Placental pericyte (primary cell): ENCODE results near the gene GBA2.

GRCh38 chr9:35730105-35731232 is 1.5 kb downstream of the TLN1 start:
- CAGE, long polyA plus RNA = no peak

DNA sequence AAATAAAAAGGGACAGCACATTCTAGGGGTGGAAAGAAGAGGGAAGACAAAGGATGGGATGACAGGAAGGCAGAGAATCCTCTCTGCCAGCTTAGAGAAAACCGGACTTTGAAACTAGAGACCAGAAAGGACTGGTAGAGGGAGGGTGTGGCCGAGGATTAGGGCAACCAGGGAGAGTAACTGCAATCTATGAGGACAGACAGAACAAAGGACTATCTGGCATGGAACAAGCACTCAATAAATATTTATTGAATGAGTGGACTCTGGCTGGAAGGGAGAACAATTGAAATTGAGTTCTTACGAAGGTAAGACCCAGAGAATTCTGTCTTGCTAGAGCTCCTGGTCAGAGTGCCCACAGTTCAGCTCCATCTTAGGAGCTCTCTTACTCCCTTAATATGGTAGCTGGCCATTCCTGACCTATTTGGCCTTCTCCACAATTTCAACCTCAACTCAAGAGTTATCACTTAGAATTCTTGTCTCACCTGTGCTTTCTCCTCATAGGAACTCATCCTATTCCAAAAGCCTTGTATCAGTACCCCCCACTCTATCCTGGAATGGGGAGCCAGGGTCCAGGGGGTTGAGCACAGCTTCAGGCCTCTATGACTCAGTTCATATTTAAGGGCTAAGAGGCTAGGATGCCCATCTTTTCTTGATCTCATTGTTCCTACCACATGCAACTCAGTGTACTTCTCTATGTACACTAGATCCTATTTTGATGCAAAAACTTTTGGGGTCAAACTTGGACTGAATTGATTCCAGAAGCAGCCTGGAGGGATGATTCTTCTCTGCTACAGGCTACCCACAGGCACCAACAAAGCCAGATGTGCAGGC is 2.2 kb downstream of the GBA2 start:
- CAGE, long polyA plus RNA = no peak

DNA sequence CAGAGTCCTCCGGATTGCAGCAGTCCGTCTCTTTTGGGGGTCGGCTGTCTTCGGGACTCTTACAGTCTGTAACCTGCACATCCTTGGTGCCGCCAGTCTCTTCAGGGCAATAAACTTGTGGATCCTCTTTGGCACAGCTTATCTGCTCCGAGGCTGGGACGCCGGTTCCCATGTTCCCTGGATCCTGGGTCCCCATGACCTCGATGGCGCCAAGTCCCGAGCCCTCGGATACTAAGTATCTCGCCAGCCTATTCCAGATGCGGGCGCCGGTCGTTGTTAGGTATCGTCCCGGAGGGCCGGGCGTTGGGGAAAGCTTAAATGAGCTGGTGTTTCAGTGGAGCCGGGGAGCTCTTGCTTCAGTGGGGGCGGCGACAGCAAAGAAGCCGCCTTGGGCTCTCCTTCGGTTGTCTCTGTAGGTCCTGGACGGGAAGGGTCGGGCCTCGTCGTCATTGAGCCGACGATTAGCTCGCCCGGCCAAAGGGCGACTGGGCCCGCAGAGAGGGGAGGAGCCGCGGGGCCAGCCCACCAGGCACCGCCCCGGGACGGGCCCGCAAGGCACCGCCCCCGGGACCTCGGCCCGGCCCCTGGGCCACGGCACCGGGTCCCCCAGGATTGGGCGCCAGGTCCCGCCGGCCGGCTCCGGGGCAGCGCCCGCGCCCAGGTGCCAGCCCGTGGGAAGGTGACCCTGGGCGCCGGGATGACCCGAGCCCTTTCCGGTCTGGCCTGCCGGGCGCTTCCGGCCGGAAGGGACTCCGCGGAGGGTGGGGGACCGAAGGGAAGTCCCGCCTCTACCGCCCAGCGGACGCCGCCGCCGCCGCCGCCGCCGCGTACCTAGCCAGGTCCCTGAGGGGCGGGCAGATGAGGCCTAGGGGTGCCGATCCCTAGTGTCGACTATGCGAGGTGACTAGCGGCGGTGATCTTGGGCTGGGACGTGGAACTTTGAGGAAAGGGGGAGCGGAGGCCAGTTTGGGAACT is at the start of gene GBA2:
Gene GBA2 (minus strand): TSS at position 720 of the 975 bp plus-strand sequence.
- CAGE, long polyA plus RNA = no peak

- CAGE, long polyA plus RNA = no peak
These were observed 8.4 kb downstream of the NPR2 start for GRCh38 chr9:35799527-35800367.

DNA sequence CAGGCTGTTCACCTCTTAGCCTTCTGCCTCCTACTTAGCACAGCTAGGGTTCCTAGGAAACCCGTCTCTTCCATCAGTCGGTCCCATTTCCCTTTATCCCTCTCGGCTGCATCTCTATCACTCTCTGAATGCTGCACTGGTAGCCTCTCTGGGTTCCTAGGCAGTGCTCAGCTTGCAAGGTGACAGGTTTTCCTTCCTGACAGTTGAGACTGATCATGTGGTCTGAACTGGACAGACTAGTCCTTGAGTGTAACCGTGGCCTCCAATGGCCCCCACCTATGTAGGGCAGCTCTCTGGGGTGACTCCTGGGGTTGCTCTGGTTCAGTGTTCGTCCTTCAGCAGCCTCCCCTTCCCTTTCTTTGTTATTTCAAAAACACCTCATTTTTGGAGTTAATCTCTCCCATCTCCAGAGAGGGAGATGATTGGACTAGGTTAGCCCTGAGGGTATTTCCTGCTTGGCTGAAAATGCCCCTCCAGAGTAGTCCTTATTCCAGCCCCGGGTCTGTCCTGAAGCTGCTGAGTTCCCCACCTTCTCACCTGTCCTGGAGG is 3.8 kb downstream of the TMEM8B start:
- CAGE, long polyA plus RNA = no peak

- CAGE, long polyA plus RNA = no peak
These were observed 6.7 kb downstream of the TMEM8B start for GRCh38 chr9:35835740-35836080.

DNA sequence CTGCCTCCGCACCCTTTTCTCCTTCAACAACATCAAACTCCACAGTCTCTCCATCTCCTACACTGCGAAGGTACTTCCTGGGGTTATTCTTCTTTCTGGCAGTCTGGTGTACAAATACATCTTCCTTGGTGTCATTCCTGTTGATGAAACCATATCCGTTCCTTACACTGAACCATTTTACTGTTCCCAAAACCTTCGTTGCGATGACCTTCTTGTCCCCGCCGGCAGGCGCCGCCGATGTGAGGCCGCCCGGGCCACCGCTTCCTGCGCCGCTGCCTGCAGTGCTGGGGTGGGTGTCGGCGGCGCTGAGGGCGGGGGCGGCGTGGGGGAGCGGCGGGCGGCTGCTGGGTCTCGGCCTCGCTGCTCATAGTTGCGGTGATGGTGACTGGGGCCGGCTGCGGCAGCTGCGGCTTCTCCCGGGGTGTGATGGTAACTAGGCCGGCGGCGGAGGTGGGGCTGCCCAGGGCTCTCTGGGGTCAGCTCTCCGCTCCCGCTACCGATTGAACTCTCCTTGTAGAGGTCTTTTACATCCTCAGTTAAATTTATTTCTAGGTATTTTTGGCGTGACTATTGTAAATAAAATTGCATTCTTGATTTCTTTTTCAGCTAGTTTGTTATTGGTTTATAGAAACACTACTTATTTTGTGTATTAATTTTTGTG is 14.1 kb upstream of the OR2S2 start:
- CAGE, long polyA plus RNA = no peak

- CAGE, long polyA plus RNA = no peak
These were observed 45.5 kb upstream of the GLIPR2 start for GRCh38 chr9:36090918-36091449.

DNA sequence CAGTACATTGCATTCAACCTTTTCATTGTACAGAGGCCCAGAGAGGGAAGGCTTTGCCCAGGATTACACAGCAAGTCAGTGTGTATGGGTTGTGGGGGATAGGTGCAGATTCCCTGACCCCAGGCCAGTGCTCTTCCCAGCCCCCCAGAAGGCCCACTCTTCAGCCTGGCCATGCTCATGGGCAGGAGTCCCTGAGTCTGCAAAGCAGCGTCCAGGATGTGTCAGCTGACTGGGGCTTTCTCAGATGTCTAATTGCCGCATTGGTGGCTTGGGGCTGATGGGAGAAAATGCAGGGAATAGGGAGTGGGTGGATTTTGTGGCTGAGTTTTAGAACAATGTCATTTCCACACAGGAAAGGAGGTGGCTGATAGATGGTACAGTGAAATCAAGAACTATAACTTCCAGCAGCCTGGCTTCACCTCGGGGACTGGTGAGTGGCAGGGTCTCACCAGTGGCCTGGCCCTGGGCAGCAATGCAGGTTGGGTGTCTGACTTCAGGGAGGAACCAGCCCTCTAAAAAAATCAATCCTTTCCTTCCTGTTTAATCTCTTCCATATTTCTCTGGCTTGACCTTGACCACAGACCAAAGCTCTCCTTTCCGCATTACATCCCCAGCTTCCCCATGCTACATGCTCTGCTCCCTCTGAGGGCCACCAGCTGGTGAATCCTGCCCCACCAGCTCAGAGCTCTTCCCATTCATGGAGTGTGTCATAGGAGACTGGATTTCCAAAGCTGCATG is 14.2 kb downstream of the GLIPR2 start:
- CAGE, long polyA plus RNA = no peak

DNA sequence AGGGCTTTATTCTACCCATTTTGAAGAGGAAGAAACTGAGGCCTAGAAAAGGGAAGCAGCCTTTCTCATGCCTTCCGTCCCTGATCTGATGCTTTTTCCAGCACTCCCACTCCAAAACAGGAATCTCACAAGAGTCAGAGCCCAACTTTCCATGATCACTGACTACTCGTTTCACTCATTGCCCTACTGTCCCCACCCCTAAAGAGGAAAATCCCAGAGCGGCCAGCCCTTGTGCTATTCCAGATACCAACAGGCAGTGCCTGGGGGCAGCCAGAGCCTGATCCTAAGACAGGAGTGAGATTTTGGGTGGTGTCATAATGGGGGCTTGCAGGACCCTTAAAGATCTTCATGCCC is 16.1 kb upstream of the CCIN start:
- CAGE, long polyA plus RNA = no peak

- CAGE, long polyA plus RNA = no peak
These were observed 8.9 kb upstream of the CCIN start for GRCh38 chr9:36160132-36160877.

DNA sequence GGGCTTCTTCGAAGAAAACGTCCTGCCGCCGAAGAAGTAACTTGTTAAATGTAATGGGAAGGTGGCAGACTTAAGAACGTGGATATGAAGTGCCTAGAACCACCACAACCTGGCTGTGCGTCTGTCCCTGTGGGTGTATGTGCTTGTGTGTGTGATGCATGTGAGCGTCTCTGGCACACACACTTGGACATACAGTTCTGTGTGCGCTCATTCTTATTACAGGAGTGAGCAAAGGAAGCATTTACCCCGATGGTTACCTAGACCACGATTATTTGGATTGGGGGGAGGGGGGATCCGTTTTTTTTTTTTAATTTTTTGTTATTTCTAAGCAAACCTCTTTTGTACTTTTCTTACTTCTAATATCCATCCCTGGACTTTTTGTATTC is 6.7 kb upstream of the CCIN start:
- CAGE, long polyA plus RNA = no peak

DNA sequence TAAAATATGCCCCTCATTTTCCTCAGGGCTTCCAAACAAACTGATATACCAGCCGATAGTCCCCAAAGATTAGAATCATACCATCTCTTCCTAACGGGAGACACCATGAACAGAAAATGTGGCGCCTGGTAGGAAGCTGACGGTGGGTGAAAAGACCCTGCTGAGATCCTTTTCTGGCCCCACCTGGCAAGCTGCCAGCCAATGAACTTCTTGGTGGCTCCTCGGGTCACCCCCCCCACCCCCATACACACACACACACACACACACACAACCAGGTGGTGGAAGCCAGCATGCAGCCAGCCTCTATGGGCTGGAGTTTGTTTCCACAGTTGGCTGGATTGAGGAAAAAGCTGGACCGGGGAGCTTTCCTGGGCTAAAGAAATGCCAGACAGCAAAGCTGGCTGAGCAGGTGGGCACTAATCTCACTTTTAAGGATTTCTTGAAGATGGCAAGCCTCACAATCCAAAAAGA is 4.8 kb upstream of the CCIN start:
- CAGE, long polyA plus RNA = no peak

- CAGE, long polyA plus RNA = no peak
These were observed 945 bp downstream of the CLTA start for GRCh38 chr9:36191642-36192089.

DNA sequence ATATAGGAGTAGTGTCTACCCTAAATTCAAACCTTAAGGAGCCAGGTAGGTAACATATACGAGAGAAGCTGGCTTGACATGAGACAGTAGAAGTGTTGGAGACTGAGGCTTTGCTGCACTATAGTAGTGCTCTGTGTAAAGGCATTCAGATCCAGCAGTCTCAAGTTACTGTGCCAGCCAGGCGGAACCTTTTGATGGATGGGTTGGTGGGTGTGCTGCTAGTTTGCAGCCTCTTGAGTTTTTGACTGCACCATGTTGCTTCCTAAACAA is 1.4 kb downstream of the CLTA start:
- CAGE, long polyA plus RNA = no peak

DNA sequence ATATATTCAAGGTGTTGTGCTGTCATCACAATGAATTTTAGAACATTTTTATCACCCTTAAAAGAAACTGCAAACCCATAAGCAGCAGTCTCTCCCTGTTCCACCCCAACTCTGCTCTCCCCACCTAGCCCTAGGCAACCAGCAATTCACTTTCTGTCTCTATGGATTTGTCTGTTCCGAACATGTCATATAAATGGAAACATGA is 49.9 kb upstream of the GNE start:
- CAGE, long polyA plus RNA = no peak

- CAGE, long polyA plus RNA = no peak
These were observed 63.0 kb downstream of the RNF38 start for GRCh38 chr9:36337035-36337593.

DNA sequence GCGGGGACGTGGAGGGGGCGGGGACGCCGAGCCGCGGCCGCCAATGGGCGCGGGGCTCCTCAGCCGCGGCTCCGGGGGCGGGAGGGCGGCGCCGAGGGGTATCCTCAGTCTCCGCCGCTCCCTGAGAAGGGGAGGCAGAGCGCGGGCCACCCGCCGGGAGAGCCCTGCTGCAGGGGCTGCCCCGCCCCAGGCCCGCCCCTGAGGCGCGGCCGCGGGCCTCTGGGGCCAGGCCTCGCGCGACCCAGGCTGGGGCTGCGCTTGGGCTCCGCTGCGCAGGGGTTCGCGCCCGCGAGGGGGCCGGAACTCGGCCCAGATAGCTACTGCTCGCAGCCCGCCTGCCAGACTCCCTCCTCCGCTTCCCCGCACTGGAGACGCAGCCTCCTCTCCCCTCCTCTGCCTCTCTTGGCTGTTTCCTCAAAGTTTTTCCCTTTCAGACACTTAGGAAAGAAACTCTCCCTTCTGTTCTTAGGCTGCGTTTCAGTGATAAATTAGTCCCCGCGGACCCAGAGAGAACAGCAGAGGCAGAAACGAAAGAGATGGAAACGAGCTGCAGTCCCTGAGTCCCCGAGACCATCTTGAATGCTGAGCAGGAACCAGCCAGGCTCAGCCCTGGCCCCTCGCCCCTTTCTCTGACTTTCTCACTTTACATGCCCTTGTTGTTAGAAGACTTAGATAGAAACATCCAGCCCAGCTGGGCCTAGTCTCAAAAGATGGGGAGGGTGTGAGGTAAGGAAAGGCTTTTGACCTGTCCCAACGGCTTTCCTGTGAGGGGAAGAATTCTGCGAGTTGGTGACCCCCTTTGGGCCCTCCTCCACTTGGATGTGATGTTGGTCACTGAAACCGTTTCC is 84.8 kb upstream of the MELK start:
- CAGE, long polyA plus RNA = no peak

- CAGE, long polyA plus RNA = no peak
These were observed 8.4 kb upstream of the PAX5 start for GRCh38 chr9:37042570-37042769.

DNA sequence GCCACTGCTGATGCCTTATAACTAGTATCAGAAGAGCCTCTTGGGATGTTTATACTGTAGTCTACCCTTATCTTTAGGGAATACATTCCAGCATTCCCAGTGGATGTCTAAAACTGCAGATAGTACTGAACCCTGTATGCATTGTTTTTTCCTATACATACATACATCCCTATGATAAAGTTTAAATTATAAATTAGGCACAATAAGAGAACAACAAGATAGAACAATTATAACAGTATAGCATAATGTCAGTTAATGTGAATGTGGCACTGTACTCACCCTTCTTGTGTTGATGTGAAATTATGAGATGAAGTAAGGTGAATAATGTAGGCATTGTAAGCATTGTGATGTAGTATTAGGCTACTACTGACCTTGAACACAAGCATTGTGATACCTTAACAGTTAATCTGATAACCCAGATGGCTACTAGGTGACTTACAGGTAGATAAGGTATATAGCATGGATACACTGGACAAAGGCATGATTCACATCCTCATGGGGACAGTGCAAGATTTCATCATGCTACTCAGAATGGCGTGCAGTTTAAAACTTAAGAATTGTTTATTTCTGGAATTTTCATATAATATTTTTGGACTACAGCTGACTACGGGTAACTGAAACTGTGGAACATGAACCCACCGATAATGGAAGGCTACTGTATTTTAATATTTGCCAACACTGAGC is 134.7 kb downstream of the ZCCHC7 start:
- CAGE, long polyA plus RNA = no peak